ENCODE measurements around a stretch of chr22.

DNA sequence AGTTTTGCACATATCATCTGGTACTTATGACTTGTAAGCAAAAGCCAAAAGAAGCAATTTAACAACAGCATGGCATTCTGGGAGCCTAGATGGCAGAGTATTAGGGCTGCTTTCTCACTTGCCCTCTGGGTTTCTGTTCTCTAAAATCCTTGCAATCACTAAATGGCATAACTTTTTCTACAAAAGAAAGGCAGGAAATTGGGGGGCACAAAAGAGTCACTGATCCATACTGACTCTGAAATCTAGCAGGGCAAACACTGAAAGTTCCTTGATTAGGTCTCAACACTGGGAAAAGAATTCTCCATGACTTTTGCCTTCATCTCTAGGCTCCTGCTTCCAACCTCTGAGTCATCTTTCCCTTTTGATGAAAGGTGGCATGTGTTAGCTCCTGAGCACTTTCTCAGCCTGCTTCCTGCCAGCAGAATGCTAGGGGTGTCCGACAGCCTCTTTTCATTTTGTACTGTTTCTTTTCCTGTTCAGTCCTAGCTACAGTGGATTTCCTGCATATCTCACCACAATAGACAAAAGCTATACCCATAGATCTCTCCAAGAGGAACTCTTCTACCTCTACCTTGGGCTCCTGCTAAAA lies 145.7 kb downstream of the RBFOX2 start:
- RRBS: no CpG with 5 or more reads among the region's 1 CpG

GRCh38 chr22:35896094-35896957 lies 132.3 kb downstream of the RBFOX2 start:
- RRBS: no CpG with 5 or more reads among the region's 7 CpGs

DNA sequence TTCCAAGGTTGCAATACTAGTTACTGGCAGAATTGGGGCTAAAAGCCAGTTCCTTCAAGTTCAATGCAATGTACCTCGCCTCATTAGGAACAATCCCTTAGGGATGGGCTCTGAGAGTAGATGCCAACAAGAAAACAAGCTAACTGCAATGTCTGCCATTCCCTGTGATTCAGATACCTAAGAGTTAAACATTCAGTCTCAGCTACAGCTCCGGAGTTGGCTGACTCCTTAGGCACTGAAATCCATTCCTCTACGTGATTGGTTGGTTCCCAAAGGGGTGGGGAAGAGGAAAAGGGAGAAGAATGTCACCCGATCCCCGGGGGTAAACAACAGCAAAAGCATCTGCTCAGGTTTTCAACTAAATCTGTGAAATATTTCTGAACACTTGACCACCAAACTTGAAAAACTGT lies 114.2 kb downstream of the RBFOX2 start:
- RRBS: 14% methylated on average over 3 of the region's 5 CpGs

DNA sequence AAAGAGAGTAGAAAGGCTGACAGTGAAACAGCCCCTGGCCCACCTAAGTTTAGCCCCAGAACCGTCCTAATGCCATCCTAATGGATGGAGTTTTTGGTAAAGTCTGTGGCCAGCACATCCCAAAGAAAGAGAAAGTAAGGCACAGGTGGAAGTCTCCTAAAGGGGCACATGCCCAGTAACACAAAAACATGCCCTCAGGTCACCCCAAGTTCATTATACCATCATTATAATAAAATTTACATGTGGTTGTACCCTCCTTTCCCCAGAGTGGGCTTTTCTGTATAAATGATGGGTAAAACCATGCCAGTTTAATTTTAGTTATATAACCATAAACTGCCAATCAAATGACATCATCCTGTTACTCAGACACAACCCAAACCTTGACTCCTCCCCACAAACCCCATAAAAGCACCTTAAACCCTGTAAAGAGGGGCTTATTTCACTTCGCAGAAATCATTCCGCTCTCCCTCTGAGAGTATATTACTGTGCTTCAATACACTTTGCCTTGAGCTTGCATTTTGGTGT lies 5.4 kb upstream of the APOL3 start:
- RRBS: no CpG with 5 or more reads among the region's 3 CpGs

GRCh38 chr22:36281461-36282182 lies 28.7 kb downstream of the APOL1 start:
- RRBS: no CpG with 5 or more reads among the region's 14 CpGs

GRCh38 chr22:36289372-36289818 lies 36.5 kb downstream of the APOL1 start:
- RRBS: no CpG with 5 or more reads among the region's 8 CpGs

- RRBS: 100% methylated on average over 1 of the region's 5 CpGs
Measured at GRCh38 chr22:36295203-36295453, 42.2 kb downstream of the APOL1 start.

DNA sequence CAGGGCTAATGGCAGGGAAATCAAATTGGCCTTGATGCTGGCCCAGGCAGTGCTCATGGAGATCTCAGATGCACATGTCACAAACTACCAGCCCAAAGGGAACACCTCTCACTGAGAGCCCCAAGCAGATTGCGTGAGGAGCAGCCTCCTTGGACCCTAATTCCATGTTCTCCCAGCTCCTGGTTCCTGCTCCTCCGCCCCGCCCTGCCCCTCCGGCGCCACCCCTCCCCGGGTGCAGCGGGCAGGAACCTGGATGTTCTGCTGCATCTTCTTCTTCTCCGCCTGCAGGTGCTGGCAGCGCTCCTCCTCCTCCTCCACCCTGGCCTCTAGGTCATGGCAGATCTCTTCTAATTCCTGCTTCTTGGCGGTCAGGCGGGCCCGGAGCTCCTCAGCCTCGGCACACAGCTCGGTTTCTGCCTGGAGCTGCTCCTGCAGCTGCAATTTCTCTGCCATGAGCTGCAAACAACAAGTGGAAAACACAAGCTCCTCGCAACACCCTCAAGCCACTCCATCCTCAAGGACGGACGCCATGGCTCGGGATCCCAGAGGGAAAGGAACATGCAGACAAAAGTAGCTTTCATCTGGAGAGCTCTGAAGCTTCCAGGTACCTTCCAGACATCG lies 47.8 kb downstream of the APOL1 start:
- RRBS: no CpG with 5 or more reads among the region's 19 CpGs

DNA sequence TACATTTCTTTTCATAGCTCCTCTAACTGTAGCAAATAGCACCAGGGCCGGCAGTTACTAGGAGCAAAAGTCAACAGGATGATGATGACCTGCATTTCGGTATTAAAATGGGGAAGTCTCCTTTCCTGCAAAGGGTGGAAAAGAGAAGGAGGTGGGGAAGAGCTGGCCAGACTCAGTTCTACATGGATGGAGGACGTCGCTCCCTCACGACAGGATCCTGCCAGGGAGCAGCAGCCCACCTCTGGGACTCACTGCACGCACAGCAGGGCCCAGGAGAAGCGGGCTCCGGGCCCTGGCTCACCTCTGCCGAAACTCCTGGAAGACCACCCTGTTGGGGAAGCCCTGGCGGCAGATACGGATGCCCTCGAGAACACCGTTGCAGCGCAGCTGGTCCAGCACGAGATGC lies 52.7 kb downstream of the APOL1 start:
- RRBS: no CpG with 5 or more reads among the region's 15 CpGs

DNA sequence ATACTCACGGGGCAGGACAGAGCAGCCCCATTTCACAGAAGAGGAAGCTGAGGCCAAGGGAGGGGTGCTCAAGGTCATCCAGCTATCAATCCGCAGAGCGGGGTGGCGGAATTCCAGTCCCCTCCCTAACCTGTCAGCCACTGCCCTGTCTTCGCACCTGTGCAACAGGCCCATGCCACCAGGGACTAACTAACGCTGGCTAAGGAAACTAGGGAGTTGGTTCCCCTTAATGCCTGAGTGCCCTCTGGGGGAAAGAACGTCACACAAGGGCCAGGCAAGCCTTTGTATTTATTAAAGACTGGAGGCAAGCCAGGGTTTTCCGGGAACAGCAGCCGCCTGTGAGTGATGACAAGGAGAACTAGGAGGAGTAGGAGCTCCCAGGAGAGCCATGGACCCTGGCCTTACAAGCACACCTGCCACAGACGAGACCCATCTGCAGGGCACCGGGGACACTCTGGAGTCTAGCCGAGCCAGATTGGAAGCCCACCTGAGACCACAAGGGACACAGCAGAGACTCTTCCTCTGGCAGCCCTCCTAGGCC lies 64.5 kb downstream of the MYH9 start:
- RRBS: 97% methylated on average over 4 of the region's 12 CpGs

DNA sequence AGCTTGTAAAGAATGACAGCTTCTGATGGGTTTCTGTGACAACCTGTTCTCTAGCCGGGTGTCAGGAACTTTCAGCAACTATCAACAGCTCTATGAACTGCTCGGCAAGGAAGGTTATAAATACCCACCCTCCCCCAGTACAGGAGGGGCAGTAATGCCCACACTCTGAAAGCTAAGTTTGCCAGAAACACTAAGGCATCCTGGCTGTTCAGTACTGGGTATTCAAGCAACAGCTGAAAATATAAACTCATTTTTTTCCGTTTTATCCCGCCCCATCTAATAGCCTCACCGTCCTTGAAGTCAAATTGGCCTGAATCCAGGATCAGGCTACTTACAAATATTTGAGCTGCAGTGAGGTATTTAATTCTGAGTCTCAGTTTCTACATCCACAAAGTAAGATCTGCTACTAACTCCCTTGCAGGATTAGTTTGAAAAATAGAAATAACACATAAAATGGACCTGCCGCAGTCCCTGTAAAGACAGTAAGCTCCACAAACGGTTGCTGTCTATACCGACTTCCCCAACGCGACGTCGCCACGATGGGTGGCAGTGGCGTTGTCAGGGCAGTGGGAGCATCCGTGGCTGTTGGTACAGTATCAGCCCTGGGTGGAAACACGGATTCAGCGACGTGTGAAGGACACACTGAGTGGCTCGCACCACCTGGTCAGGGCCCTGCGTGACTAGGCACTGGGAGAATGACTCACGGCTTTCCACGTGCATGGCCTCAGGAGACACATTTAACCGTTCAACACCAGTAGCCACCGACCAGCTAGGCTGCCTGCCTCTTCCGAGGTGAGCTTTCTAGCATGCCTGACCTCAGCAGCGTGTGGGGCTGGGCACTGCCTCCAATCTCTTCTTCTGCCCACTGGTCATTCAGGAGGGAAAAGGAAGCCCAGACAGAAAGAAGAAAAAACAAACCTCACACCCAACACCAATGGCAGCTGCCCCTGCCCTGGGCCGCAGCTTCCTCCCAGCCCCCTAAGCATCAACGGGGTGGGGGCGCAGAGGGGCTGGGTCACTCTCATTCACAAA lies 59.3 kb downstream of the MYH9 start:
- RRBS: no CpG with 5 or more reads among the region's 29 CpGs

GRCh38 chr22:36331419-36332010 lies 56.3 kb downstream of the MYH9 start:
- RRBS: no CpG with 5 or more reads among the region's 8 CpGs

GRCh38 chr22:36334005-36334320 lies 53.8 kb downstream of the MYH9 start:
- RRBS: 10% methylated on average over 5 of the region's 8 CpGs

DNA sequence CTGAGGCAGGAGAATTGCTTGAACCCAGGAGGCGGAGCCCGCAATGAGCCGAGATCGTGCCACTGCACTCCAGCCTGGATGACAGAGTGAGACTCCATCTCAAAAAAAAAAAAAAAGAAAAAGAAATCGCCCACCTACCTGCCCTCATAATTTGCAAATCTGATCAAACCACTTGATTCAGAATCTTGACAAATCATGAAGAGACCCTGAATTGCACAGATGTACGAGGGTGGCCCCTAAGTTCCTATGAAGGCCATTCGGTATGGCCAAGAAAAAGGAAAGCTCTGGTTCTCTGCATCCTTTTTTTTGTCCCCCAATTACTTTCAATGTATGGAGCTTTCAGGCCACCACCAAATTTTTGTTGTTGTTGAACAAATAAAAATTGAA lies 49.1 kb downstream of the MYH9 start:
- RRBS: no CpG with 5 or more reads among the region's 7 CpGs

DNA sequence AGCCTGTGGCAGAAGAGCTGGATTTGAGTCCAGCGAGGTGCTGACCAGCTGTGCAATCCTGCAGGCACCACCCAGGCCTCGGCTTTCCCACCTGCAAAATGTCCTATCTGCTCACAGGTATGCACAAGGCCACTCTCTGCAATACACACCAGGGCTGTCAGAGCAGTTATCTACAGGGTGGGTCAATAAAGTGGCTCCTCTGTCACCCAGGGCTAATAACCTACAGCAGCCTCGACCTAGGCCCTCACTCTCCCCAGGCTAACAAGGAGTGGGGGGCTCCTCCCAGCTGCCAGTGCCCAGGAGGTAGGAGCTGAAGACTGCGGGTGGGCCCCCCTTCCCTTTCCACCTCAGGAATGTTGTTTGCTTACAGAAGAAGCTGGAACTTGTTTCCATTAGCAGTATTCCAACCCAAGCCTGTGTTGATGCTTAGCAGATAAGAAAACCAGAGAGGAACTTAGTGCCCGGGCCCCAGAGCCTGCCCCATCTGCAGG lies 26.9 kb downstream of the MYH9 start:
- RRBS: no CpG with 5 or more reads among the region's 5 CpGs

- RRBS: no CpG with 5 or more reads among the region's 8 CpGs
Measured at GRCh38 chr22:36394933-36395498, 7.2 kb upstream of the MYH9 start.

DNA sequence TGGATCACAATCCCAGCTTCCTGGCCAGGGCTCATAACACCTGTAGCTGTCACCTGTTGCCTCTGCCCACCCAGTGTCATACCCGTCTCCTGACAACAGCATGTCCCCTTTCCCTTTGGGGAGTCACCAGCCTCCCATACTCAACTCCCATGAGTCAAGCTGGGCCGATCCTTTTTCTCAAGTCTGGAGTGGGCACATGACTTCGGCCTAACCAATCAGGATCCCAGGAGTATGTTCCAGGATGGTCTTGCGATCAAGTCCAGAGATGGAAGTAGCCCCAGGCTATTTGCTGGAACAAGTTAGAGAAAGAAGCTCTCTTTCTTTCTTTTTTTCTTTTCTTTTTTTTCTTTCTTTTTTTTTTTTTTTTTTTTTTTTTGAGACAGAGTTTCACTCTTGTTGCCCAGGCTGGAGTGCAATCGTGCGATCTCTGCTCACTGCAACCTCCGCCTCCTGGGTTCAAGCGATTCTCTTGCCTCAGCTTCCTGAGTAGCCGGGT lies 27.8 kb upstream of the MYH9 start:
- RRBS: no CpG with 5 or more reads among the region's 9 CpGs

DNA sequence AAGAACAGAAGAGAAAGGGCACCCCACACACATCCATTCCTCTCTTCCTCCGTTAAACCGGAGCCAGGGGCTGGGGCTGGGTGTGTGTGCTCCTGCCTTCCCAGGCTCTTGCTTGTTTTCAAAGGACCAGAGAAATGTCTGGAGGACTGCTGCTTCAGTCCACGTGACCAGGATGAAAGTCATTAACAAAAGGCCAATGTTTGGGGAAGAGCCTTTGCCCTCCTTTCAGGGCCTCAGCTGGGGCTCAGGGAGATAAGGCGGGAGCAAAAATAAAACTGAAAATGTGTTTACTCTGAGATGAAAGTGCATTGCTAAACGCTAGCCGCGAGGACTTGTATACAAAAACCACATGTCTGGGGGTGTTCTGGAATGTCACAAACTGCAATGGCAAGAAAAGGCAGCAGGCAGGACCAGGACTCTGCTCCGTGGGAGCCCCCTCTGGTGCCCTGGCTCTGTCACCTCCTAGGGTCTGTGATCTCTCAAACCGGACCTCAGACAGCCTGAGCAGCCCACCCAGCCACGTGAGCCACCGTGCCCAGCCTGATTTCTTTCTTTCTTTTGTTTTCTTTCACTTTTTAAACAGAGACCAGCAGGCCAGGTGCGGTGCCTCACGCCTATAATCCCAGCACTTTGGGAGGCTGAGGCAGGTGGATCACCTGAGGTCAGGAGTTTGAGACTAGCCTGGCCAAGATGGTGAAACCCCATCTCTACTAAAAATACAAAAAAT lies 31.6 kb upstream of the MYH9 start:
- RRBS: no CpG with 5 or more reads among the region's 13 CpGs

- RRBS: no CpG with 5 or more reads among the region's 6 CpGs
Measured at GRCh38 chr22:36449850-36450235, 31.6 kb downstream of the TXN2 start.

- RRBS: 86% methylated on average over 11 of the region's 32 CpGs
Measured at GRCh38 chr22:36464755-36465658, 16.4 kb downstream of the TXN2 start.